ENCODE measurements around the genes SCGB1C1, PGGHG, PKP3, PHRF1, TALDO1, CEND1, PNPLA2 and TSPAN4.

GRCh38 chr11:192674-193163, at the start of gene SCGB1C1:
TSS of gene SCGB1C1 (plus strand) at chr11:193078.
- PRO-cap, 7 experiments = no peak in any of the 7 experiments
- RAMPAGE, long total RNA, 2 experiments = no peak in any of the 2 experiments

GRCh38 chr11:216359-217013, 9.0 kb downstream of the RIC8A start:
- PRO-cap, 7 experiments = no peak in any of the 7 experiments
- RAMPAGE, long total RNA, 2 experiments = no peak in any of the 2 experiments

GRCh38 chr11:238732-239171, 2.0 kb downstream of the PSMD13 start:
- PRO-cap, 7 experiments = no peak in any of the 7 experiments
- RAMPAGE, long total RNA, 2 experiments = no peak in any of the 2 experiments

- PRO-cap, 7 experiments = peak in 7 of 7 experiments; most common plus-strand start chr11:289126 (in 7); most common minus-strand start chr11:289029 (in 5)
- RAMPAGE, long total RNA, 2 experiments = start-site peak on the plus strand in 1 of 2 experiments, at chr11:289107-289141 at its widest, 39 reads per replicate
Observed at GRCh38 chr11:288885-289318, at the start of gene PGGHG. TSS of gene PGGHG (plus strand) at chr11:289126.

DNA sequence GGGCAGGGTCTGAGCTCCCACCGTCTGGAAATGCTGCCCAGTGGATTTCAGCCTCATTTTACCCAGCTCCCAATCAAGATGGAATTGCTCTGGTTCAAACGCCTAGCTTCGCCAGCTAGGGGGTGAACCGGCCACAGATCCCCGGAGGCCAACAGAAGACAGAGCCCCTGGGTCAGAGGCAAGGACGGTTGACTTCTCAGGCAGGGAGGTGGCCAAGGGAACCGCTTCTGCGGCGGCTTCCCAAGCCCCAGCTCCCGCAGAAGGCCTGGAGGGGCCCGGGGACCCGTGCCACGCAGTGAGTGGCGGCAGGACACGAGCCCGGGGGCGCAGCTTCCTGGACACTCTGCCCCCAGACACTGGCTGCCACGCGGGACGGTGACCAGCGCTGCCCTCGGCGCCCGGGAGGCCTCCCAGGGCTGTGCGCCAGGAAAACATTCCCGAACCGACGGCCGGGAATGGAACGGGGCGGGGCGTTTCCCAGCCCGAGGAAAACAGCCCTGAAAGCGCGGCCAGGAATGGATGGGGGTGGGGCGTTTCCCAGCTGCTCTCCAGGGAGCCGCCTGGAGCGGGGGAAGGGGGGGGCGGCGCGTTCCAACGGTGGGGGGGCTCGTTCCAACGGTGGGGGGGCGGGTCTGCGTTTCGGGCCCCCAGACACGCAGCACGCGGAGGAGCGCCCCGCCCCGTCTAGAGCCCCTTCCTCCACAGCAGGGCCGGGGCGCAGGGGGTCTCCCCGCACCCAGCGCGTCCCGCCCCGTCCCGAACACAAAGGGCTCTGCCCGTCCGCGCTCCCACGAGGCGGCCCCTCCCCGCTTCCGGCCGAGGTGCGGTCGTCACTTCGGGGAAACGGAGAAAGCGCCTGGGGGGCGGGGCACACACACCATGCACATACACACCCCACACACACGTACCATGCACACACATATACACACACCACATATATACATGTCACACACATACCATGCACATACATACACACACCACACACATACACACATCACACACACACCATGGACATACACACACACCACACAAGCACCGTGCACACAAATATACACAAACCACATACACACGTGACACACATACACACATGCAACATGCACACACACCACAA, 13.4 kb upstream of the B4GALNT4 start:
- PRO-cap, 7 experiments = peak in 7 of 7 experiments; most common plus-strand start position 830 of the sequence (in 3); most common minus-strand start position 358 of the sequence (in 7)
- RAMPAGE, long total RNA, 2 experiments = start-site peak on the minus strand in 2 of 2 experiments, centred at positions 359 to 363 of the sequence, 6 to 29 reads per replicate

- PRO-cap, 7 experiments = no peak in any of the 7 experiments
- RAMPAGE, long total RNA, 2 experiments = no peak in any of the 2 experiments
Observed at GRCh38 chr11:393851-394454, at the start of gene PKP3. TSS of gene PKP3 (plus strand) at chr11:394209.

- PRO-cap, 7 experiments = no peak in any of the 7 experiments
- RAMPAGE, long total RNA, 2 experiments = no peak in any of the 2 experiments
Observed at GRCh38 chr11:455523-456160, 5.6 kb downstream of the PTDSS2 start.

- PRO-cap, 7 experiments = peak in 3 of 7 experiments; most common minus-strand start chr11:507892 (in 3)
- RAMPAGE, long total RNA, 2 experiments = no peak in any of the 2 experiments
Observed at GRCh38 chr11:507701-508032, 625 bp upstream of the RNH1 start.

GRCh38 chr11:567955-569105, 7.6 kb downstream of the RASSF7 start:
- PRO-cap, 7 experiments = peak in 7 of 7 experiments; most common plus-strand start chr11:568806 (in 6); most common minus-strand start chr11:568437 (in 7)
- RAMPAGE, long total RNA, 2 experiments = no peak in any of the 2 experiments

DNA sequence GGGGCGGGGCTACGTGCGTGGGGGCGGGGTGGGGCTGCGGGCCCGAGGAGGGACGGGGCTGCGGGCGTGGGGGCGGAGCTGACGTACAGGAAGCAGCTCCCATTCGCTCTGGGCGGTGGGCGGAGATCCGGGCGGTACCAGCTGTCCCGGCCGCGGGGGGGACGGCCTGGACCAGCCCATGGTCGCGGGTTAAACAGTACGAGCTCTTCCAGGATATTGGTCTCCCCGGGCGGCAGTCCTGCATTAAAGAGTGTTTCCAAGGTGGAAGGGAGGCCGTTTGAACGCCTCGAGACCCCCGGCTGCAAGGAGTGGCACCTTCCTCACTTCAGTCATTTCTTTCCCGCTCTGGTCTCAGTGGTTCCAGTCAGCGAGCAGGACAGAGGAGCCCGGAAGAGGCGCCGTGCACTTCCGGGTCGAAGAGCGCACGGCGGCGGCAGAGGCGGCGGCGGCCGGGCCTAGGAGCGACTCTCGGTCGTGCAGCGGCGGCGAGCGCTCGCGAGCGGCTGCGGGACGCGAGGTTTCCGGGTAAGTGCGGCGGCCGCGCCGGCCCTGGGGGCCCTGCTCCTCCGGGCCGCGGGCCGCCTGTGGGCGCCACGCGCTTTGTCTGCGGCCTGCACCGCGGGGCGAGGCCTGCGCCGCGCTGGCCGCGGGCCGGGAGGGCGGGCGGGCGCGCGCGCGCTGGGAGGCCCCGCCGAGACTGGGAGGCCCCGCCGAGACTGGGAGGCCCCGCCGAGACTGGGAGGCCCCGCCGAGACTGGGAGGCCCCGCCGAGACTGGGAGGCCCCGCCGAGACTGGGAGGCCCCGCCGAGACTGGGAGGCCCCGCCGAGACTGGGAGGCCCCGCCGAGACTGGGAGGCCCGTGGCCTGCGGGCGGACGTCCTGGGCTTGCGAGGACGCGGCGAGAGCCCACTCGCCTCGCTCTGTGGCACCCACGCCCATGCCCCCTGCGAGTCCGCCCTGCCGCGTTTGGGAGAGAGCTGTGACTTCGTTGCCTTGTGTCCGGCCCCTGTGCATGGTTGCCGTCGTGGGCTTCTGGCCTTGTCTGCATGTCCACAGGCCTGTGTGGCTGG, at the start of gene PHRF1:
TSS of gene PHRF1 (plus strand) at position 403 of the 1,071 bp plus-strand sequence.
- PRO-cap, 7 experiments = peak in 7 of 7 experiments; most common plus-strand start position 405 of the sequence (in 7); most common minus-strand start position 347 of the sequence (in 7)
- RAMPAGE, long total RNA, 2 experiments = start-site peak on the plus strand in 1 of 2 experiments, centred at position 429 of the sequence, 18 reads per replicate

DNA sequence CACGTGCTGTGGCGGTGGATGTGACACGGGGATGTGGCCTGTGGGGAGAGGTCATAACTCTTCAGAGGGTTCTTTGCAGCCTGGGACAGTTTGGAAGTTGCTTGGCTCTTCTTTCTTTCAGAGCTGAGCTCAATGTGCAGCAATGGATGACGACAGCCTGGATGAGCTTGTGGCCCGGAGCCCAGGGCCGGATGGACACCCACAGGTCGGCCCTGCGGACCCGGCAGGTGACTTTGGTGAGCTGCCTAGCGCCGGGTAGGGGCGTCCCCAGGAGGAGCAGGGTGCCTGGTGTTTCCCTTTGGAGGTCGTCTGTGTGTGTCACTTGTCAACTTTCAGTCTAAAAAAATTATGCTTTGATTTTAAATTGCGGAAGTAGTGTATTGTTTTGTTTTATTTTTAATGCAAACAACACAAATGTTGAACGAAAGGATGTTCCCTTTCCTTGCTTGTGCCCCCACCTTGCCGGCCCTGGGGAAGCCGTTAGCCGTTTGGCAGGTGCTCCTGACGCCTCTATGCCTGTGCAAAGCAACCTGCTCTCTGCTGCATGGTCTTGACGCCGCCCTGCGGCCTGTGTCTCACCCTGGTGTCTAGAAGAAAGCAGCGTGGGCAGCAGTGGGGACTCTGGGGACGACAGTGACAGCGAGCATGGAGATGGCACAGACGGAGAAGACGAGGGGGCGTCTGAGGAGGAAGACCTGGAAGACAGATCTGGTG, 5.3 kb downstream of the PHRF1 start:
- PRO-cap, 7 experiments = no peak in any of the 7 experiments
- RAMPAGE, long total RNA, 2 experiments = no peak in any of the 2 experiments

- PRO-cap, 7 experiments = peak in 1 of 7 experiments; most common plus-strand start chr11:615727 (in 1); most common minus-strand start chr11:615666 (in 1)
- RAMPAGE, long total RNA, 2 experiments = no peak in any of the 2 experiments
Observed at GRCh38 chr11:614993-615850, 528 bp downstream of the IRF7 start.

DNA sequence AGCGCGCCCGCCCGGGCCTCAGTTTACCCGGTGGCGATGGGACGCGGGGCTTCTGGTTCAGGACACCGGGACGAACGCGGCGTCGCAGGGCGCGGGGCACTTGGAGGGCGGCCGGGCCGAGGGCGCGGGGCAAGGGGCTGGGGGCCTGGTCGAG, 157 bp downstream of the EPS8L2 start:
- PRO-cap, 7 experiments = no peak in any of the 7 experiments
- RAMPAGE, long total RNA, 2 experiments = no peak in any of the 2 experiments

GRCh38 chr11:706850-707654, 1.0 kb downstream of the EPS8L2 start:
- PRO-cap, 7 experiments = peak in 7 of 7 experiments; most common plus-strand start chr11:707157 (in 2); most common minus-strand start chr11:707080 (in 4)
- RAMPAGE, long total RNA, 2 experiments = no peak in any of the 2 experiments

- PRO-cap, 7 experiments = peak in 7 of 7 experiments; most common plus-strand start chr11:747464 (in 3); most common minus-strand start chr11:747311 (in 5)
- RAMPAGE, long total RNA, 2 experiments = start-site peak on the plus strand in 2 of 2 experiments, at chr11:747419-747476 at its widest, 461 to 1,434 reads per replicate
Observed at GRCh38 chr11:746669-747533, at the start of gene TALDO1. TSS of gene TALDO1 (plus strand) at chr11:747464.

DNA sequence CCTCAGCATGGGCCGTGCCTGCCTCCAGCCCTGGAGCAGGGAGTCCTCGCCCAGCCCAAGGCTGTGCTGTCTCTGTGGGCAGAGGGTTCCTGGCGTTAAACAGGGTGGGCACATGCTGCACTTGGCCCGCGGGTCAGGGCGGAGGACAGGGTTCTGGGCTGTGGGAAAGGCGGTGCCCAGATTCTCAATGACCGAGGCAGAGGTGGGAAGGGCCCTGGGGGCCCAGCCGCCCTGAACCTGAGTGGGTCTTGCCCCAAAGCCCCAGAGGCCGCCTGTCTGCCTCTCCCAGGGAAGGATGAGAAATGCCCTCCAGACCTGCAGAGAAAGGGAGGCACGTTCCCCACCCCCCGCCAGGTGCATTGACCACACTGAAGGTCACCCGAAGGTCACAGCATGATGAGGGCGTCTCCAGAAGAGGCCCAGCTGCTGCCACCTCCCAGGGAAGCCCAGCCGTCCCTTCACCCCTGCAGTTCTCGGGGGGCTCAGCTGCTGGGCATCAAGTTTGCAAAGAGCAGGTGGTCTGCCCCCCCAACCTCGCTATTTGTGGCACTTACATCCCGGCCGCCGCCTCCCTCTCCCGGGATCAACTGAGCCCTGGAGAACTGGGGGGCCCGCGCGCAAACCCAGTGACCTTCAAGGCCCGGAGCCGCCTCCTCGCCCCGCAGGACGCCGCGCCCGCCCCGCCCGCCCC, 431 bp downstream of the CEND1 start:
- PRO-cap, 7 experiments = no peak in any of the 7 experiments
- RAMPAGE, long total RNA, 2 experiments = no peak in any of the 2 experiments

GRCh38 chr11:790005-790987, at the start of gene CEND1:
TSS of gene CEND1 (minus strand) at chr11:790090.
- PRO-cap, 7 experiments = peak in 1 of 7 experiments; most common minus-strand start chr11:790088 (in 1)
- RAMPAGE, long total RNA, 2 experiments = no peak in any of the 2 experiments

GRCh38 chr11:796774-797034, 1.4 kb downstream of the SLC25A22 start:
- PRO-cap, 7 experiments = no peak in any of the 7 experiments
- RAMPAGE, long total RNA, 2 experiments = no peak in any of the 2 experiments

DNA sequence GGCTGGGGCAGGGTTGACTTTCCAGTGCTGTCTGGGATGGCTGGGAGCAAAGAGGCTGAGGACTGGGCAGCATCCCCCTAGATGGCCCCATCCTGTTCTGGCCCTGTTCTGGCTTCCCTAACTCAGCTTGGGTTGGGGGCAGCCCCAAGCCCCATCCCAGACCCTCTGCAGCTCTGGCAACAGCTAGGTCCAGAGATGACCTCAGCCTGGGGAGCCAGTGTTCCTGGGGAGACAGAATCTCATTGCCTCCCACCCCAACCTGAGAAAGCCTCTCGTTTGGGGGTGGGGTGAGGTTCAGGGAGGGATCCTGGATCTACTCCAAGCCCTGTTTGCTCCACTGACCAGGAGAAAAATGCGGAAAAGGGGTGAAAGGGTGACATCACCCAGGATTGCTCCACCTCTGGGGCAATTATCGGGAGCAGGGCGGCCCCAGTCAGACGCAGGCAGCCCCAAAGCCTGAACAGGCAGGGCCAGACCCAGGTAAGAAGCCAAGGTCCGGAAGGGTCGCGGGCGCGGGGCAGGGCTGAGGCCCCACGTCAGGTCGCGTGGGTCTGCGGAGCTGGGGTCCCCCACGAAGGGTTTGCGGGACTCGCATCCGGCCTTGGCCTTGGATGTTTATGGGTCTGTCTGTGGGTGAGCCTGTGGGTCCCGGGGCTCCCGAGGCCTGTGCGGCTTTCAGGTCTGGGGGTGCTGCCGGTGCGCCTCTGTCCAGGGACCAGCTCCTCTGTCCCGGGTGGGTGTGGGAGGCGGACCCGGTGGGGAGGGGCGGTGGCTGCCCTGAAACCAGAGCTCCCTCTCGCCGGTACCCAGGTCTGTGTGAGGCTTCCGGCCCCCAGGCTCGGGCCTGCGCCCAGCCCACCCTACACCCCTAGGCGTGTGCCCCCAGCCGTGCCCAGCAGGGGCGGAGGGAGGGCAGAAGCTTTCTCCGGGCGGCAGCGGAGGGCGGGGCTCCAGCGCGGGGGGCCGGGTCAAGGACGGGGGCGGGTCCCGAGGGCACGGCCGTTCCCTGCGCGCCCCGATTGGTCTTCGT, at the start of gene PNPLA2:
TSS of gene PNPLA2 (plus strand) at position 436 of the 1,030 bp plus-strand sequence.
- PRO-cap, 7 experiments = peak in 7 of 7 experiments; most common plus-strand start position 408 of the sequence (in 6); most common minus-strand start position 890 of the sequence (in 3)
- RAMPAGE, long total RNA, 2 experiments = no peak in any of the 2 experiments

DNA sequence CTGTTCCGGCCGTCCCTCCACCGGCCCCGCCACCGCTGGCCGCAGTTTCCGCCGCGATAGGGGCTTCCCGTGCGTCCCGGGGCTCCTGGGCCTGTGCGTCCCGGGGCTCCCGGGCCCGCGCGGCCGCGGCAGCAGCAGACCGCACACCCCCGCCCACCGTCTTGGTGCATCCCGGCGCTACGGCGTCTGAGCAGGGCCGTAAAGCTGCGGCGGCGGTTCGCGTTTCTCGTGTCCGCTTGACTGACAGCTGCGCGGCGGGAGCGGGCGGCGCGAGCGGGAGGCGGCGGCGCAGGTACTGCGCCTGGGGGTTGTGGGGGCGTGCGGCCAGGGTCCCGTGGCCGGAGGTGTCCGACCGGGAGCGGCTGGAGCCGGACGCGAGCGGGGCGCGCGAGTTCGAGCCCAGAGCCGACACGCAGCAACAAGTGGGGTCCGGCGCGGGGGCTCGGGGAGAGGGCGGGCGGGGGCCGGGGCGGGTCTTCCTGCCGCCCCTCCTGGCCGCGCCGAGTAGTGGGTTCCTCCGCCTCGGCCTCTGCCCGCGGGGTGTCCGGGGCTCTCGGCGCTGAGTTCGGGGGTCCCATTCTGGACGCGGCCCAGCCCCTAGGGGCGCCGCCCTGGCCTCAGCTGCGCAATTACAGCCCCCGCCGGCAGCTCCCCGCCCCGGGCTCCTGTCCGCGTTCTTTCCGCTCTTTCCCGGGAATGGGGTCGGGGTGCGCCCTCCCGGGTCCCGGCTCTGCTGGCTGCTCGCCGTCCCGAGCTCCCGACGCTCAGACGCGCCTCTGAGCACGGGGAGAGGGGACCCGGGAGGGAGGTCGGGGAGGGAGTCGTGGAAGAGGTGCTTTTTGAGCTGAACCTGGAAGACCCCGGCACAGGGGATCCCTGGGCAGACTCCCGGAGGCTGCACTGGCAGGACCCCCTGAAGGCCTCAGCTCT, at the start of gene TSPAN4:
TSS of gene TSPAN4 (plus strand) at position 229 of the 930 bp plus-strand sequence.
- PRO-cap, 7 experiments = peak in 7 of 7 experiments; most common plus-strand start position 246 of the sequence (in 5); most common minus-strand start position 698 of the sequence (in 1)
- RAMPAGE, long total RNA, 2 experiments = start-site peak on the plus strand in 2 of 2 experiments, centred at positions 284 to 298 of the sequence, 226 to 338 reads per replicate

Measured in ovary (tissue), 7 donors.